CD14-positive monocyte (primary cell): ENCODE data around the gene LKAAEAR1.

DNA sequence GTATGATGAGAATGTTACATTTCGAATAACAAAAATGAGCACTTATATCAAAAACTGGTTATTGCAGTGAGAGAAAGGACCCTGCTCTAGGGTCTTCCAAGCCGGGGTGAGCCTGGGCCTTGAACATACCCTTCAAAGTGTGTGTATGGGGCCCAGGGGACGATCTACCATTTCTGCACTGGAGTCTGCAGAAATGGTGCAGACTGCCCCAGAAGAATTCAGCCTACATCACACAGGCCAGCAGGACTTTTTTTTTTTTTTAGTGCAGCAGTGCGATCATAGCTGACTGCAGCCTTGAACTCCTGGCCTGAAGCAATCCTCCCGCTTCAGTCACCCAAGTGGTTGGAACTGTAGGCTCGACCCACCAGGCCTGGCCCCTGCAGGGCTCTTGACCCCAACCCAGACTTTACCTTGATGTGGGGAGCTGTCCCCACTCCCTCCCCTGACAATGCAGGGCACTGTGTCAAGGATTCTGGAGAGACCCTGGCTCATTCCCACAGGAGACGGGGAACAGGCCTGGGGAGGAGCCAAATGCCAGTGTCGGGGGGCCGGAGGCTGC, 3.9 kb upstream of the ABHD16B start:
- CAGE, long polyA plus RNA: no peak

- CAGE, long polyA plus RNA: no peak
Measured at GRCh38 chr20:63882648-63883157, 12.2 kb upstream of the DNAJC5 start.

DNA sequence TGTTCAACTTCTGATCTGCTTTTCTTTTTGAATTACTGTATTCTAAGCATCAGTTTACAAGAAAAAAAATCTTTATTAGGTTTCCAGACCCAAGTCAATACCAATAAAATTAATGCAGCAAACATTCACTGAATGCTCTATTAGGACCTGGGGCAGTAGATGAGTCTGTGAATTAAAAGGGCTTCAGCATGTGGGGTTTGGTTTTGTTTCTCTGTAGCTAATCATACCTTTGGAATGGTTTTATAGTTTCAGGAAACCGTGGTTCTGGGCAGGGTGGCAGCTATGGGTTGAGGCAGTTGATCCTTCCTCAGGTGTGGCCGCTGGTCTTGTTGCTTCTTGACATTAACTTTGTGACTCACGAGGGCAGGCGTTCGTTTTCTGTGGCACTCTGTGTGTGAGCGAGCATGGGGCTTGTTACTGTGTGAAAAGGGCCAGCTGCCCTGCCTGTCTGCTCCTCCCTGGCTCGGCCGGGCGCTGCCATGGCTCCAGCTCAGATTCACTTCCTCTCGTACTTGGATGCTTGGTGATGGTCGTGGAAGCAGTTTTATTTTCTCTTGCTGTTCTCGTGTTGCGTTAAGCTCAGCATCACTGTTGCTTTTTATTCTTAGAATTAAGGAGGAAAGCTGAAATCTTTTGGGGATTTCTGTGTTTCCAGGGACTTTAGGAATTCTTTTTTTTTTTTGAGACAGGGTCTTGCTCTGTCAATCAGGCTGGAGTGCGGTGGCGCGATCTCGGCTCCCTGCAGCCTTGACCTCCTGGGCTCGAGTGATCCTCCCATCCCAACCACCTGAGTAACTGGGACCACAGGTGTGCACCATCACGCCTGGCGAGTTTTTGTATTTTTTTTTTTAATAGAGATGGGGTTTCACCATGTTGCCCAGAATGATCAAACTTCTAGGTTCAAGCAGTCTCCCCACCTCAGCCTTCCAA, 16.3 kb downstream of the DNAJC5 start:
- CAGE, long polyA plus RNA: no peak

- CAGE, long polyA plus RNA: no peak
Measured at GRCh38 chr20:63921581-63921927, 26.6 kb downstream of the DNAJC5 start.

GRCh38 chr20:63940129-63940913, 15.9 kb downstream of the UCKL1 start:
- CAGE, long polyA plus RNA: no peak

- CAGE, long polyA plus RNA: no peak
Measured at GRCh38 chr20:63959229-63959822, 3.1 kb upstream of the UCKL1 start.

GRCh38 chr20:63972245-63972956, 2.7 kb upstream of the ZNF512B start:
- CAGE, long polyA plus RNA: no peak

GRCh38 chr20:64048443-64049055, 890 bp downstream of the SOX18 start:
- CAGE, long polyA plus RNA: no peak

DNA sequence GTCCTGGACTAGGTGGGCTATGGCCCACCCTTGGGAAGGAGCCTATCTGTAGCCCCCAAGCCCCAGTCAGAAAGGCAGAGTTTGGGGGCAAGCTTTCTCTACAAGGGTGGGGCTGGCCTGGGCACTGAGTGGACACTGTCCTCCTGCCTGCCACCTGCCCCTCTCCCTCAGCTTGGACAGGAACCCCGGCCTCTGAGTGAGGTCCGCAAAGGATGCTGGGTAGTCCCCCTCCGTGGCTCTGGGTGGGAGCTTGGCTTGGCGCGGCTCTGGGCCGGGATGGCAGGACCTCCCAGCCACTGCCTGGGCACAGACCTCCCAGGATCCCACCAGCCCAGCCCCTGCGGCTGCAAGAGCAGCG, 2.8 kb upstream of the SOX18 start:
- CAGE, long polyA plus RNA: no peak

DNA sequence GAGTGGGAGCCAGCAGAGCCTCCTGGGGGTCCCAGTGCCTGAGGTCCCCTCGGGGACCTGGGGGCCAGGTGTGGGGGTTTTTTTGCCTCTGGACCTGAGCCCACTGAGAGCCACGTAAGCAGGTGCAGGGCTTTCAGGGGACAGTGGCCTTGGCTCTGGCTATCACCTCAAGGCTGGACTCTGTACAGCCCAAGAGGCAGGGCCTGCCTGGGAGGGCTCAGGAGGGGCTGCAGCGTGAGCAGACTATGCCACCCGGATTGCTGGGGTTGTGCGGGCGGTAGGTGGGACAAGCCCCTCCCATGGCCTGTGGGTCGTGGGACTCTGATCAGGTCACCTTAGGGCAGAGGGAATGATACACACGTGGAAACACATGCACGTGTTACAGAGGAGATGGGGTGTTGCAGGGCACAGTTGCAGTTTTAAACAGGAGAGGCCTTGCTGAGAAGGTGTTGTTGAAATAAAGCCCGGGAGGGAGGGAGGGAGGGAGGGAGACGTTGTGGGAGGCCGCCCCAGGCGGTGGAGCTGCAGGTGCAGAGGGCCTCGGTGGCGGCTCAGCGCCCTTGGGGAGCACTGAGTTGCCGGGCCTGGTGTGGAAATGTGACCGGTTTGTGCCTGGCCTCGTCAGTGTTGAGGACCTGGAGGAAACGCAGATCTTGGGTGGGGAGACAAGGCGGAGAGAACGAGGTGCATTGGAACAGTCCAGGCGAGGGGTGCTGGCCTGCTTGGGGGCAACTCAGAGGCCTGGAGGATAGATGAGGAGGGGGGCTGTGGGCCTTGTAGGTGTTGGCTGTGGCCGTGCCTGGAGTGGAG, 2.3 kb downstream of the TCEA2 start:
- CAGE, long polyA plus RNA: no peak

GRCh38 chr20:64083220-64084462, at the start of gene LKAAEAR1:
Gene LKAAEAR1, minus strand, starts transcription at chr20:64084398.
- CAGE, long polyA plus RNA: no peak